Duodenum (tissue), 1 donor: ENCODE data around the gene RNF43.

DNA sequence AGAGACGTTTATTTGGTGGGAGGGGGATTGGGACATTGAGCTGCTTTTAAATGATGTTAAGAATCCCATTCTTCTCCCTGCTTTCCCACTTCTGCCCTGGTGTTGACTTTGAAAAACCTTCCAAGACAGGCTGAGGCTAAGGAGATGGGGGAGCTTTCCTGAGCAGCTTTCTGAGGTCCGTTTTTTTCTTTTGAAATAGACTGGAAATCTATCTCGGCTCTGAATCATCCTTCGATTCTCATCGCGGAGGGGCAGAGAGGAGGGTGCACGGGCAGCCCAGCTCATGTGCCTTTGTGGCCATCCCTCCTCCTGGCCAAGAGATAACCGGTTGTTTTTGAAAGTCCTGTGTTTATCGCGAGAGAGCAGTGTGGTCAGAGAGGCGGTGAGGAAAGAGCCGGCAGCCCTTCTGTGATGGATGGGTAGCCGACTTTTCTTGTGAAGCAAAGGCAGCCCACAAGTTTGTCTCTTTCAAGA lies 191.6 kb downstream of the CCDC182 start:
- PRO-cap = no peak

GRCh38 chr17:57603967-57604430 lies 141.1 kb downstream of the CCDC182 start:
- PRO-cap = no peak

DNA sequence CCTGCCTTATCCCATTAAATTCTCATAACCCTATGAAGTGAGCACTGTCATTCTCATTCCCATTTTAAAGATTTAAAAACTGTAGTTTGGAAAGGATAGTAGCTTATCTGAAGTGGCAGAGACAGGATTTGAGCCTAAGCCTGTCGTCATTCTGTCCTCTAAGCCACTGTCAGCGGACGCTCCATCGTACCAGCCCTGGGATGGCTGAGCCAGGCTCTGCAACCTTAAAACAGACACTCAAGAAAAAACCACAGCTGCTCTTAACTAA lies 82.7 kb downstream of the CCDC182 start:
- PRO-cap = no peak

DNA sequence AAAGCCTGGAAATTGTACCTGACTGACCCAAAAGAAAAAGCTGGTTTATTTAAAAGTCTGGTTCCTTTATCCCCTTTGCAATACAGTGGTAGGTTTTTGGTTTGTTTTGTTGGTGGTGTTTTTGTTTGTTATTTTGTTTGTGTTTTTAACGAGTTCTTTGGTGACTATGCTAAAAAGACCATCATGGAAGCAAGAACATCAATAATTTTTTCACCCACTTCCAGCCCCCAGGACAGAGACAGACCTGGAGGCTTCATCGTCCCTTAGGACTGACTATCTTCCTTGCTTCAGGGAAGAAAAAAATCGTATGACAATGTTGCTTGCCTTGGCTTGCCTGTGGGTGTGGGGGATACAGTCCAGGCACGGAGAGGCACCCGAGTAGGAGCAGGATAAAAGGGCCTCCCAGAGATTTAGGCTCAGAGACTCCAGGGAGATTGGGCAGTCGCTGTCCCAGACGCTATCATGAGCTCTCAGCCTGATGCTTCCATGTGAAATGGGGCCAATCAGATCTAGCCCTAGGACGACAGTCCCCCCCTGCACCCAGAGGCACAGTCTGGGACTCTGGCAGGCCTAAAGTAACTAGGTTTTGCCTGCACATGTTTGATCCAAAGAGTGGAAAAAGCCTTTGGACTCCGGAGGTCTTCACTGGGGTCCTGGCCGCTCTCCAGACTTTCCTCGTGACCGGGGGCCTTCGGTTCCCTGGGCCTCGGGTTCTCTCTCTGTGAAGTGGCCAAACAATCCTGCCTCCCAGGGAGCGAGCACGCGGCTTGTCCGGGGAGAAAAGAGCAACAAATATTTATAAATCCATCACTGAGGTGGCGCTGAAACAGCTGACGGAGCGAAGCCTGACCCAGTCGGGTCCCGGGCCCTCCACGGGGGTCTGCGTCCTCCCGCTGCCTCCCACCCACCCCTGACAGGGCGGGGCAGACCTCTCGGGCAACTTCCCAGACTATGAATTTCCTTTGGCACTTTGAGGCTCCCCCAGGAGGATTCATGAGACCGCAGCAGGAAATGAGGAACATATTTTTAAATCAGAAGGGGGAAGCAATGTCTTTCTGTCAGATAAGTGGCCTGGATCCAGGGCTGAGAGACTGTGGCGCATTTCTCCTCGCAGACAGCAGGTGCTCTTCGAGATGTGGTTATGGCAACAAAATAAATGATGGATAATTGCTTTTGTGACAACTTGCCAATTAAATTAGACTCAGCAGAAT lies 39.1 kb downstream of the MRPS23 start:
- PRO-cap = no peak

- PRO-cap = no peak
Measured at GRCh38 chr17:57853343-57853652, 3.5 kb upstream of the MRPS23 start.

DNA sequence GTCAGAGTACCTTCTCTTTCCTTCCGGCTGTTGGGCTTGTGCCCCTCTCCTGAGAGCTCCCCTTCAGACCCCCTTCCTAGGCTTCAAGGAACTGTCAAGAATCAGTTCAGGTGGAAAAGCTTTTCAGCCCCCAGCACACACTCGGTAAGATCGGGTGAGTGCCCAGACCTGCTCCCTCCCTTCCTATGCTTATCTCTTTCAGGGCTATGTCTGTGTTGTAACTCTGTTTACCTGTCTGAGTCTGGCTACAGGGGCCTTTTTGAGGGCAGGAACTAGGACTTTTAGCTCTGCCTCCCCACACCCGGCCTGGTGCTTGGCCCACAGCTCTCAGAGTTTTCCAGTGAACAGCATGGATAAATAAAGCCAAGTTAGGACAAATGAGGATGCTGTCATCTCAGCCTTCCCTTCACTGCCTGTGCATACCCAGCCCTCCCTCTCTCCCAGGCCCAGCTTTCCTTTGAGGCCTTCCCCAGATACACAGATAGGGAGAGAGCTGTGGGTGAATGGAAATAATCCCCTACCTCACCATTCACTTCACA lies 5.6 kb upstream of the MRPS23 start:
- PRO-cap = no peak

DNA sequence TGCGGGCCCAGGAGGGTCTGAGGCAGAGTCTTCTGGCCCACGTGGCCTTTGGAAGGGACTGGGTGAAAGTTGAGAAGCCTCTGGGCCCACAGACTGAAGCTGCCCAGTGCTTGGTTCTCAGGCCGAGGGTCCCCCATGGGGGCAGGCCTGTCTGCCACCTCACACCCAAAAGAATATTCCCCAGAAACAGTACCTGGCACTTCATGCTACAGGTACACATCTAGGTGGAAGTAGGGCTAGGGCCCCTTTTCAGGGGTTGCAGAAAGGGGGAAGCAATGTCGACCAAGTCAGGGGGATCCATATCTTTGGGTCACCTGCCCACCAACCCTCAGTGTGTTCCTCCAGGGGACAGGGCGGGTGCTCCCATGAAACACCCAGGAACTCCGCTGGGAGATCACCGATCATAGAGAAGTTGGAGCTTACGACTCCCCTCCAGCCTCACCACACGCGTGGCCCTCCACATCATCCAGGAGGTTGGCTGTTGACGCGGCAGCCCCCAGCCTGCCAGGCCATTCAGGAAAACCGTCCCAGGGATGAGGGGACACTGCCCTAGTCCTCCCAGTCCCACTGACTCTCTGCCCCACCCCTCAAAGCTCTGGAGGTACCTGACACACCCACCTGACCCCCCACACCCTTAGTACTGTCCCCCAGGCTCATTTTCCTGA lies 17.2 kb upstream of the MRPS23 start:
- PRO-cap = no peak

DNA sequence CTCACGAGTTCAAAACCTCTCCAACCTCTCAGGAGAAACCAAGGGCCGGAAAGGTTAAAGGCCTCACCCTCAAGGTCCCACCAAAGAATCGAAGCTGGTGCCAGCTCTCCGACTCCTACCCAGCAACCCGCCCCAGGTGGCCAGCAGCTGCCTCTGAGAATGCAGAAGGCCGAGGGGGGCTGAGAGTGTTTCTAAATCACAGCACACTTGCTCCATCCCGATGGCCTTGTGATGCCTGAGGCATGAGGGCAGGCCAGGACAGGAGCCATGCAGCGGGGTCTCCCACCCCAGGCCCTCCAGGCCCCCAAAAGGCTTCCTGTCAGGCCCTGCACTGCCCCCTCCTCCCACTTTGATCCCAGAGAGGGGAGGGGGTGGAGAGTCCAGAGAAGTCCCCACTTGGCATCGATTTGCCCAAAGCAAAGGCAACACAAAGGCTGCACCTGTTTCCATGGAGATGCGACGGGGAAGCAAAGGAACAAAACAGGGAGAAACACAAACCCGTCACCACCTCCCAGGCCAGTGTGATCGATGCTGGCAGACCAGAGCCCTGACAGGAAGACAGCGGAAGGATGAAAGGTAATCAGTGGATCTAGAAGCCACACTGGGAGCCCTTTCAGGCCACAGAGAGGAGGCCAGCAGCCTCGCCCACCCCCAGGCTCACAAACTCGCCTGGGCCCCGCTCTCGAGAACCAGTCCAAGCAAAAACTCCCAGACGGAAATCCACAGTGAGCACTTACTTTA lies 39.0 kb downstream of the CUEDC1 start:
- PRO-cap = no peak

DNA sequence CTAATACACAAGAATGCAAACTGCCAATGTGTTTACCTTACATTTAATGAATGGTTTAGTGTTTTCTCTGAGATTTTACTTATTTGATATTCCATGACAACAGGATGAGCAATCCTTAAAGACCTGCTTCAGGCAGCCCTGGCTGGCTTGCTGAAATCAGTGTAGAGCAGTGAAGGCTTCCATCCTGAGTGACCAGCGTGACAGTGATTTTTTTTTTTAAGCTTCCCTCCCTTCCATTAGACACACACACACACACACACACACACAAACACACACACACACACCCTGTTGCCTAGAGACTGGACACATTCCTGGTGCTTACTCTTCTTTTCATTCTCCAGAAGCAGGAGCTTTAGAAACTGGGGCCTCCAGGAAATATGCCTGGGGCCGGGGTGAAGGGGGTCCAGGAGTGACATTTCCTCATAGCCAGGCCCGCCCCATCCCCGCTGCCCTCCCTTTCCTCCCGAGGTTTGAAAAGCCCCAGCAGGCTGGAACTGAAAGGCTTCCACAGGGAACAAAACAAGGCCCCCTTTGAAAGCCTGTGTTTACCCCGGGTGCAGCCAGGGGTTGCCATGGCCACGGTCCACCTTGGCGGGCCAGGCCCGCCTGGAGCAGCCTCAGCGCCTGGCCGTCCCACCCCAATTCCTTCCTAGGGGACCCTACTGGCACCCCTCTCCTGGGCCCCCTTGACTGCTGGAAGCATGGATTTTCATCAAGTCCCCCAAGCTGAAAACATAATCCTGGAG lies 19.9 kb downstream of the CUEDC1 start:
- PRO-cap = no peak

GRCh38 chr17:57986738-57987427 lies 1.2 kb downstream of the VEZF1 start:
- PRO-cap = bidirectional peak, plus-strand start at chr17:57986929, minus-strand start at chr17:57986843

DNA sequence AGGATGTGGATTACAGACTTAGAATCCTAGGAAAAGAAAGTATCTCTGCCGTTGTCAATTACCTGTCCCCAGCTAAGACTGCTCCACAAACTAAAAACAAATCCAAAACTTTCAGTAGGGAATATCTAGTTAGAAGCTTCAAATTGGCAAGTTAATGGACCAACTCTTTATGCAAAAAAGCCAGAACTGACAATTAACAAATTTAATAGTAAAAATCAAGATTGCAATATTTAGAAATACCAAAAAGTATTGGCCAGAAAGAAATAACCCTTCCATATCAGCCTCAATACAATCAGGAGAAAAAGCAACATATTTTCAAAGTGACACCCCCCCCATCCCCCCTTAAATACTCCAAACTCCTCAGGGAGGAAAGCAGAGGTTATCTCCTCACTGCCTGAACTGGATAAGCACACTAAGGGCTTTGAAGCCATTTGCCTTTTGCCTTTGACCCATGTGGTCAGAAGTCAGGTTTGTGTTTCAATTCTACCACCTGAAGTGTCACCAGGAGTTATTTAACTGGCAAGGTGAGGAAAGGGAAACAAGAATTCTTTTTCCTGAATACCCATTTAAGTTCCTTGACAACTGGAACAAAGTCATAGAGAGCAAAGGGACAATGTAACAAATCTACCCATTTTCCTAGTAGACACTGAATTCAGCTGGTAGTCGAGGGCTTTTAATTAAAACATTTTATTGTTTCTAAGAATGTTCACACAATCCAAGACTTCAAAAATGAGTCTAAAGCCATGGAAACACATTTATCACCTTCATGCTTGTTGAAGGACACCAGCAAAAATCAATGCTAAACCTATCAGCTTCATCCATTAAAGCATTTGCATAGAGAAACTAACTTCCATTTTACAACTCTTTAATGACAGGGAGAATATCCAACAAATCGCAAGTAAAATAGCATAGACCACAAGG lies 3.5 kb upstream of the VEZF1 start:
- PRO-cap = no peak

DNA sequence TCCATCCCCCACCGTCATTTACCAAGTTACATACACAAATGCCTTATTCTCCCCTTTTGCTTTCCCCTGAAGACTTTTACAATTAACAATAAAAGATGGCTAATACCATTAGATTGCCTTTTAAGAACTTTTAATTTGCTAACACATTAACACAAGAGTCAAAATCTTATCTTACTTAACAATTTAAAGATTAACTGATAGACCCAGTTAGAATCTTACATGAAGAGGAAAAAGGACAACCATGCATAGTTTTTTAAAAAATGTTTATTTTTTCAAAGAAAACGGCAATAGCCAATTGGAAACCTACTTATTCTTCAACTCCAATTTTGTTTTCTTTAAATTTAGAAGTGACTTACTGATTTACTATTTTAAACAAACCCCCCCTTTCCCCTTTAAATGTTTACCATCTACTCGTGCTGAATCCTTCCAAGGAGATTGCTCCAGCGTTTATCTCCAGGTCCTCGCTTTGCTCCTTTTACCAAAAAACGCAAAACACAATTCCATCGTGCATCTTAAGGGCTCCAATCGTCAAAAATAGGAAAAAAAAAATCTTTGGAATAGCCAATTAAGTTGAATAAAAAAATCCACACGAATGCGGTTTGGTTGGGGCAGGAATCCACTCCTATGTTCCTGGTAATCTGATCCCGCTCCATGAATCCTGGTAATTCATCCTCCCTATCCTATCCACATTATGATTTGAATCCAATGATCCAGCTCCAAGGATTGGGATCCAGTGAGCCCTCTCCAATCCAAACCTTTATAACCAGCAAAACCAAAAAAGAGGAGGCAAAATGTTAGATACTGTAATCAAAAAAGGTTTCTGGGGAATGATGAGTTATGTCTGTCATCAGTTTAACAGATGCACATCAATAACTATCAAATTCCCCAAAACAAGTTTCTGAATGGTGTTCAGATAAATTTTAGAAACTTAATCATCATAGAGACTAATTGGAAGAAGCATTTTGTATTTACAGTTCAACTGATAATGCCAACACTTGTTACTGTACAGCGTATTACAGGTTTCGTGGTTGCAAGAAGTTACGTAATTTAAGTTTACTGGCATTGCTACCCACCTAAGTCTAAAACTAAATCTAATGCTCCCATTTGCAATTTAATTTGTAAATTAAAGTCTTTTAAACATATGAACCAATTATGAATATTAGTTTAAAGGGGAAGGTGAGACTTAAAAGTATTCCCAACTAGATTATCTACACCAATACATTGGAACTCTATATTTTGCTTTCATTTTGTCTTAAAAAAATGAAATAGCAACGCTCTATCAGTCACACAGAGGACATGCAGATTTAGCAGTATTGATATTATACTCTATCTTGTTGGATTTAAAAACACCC lies 3.3 kb downstream of the SRSF1 start:
- PRO-cap = no peak

DNA sequence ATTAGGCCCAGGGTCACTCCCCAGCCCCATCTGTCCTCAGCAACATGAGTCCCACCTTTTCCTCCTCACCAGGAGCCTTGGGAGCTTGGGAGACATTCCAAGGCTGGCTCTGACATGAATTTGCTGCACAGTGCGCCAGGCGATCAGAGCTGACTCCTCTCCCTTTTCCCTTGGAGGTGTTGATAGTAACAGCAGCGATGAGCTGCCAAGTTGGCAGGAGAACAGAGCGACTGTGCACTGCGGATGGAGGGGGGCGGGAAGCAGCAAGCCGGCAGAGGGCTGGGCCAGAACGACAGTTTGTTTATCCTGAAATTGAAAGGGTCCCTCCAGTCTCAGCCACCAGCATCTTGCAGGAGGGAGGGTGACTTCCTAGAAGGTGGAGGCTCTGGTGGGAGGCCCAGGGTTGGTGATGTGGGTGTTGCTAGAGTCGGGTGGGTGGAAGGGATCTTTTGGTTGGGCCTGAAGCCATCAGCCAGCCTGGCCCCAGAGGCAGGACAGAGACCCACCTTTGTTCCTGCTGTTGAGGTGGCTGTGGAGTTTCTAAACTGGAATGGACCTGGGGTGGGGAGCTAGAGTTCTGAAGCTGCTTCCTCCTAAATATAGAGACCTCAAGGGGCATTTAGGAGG lies 22.5 kb upstream of the DYNLL2 start:
- PRO-cap = no peak

- PRO-cap = no peak
Measured at GRCh38 chr17:58081701-58082220, 1.5 kb upstream of the DYNLL2 start.

- PRO-cap = no peak
Measured at GRCh38 chr17:58095374-58095954, 12.2 kb downstream of the DYNLL2 start.

- PRO-cap = no peak
Measured at GRCh38 chr17:58309066-58309584, 19.5 kb downstream of the TSPOAP1 start.

- PRO-cap = no peak
Measured at GRCh38 chr17:58329646-58330060, 1.1 kb upstream of the TSPOAP1 start.

DNA sequence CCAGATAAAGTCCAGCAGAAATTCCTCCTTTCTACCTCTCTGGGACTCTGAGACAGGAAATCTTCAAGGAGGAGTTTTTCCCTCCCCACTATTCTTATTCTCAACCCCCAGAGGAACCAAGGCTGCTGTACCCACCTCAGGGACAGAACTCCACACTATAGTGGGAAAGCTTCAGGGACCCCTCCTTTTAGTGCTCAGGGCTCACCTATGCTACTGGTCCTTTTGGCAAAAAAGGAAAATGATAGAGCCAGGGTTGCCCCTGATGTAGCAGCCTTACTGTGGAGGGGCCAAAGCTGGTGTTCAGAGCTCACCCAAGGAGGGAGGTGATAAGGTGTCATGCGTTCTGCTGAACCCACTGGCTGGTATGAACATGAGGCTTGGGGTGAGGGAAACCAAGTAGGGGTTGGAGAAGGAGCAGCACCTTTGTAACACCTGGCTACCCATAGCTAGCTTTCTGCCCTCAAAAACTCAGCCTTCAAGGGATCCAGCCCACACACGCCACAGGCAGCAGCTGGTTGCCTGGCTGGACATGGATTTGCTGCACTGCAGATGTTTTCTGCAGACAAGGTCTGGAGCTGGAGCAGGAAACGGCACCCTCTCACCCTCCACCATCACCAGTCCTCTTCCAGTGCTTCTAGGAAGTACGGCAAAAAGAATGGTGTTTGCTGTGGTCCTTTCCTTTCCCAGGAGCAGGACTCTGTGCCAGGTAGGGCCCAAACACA lies 2.3 kb upstream of the SUPT4H1 start:
- PRO-cap = no peak

GRCh38 chr17:58381953-58382764 lies 30.2 kb upstream of the SUPT4H1 start:
- PRO-cap = no peak

- PRO-cap = unidirectional peak, minus-strand start at chr17:58417534; unidirectional peak, minus-strand start at chr17:58417595
Measured at GRCh38 chr17:58417044-58418103, at the start of gene RNF43. Gene RNF43 (minus strand): TSS chr17:58417534.